Fibroblast of the aortic adventitia (primary cell): ENCODE data around the genes FIBP, CCDC85B, FOSL1 and TSGA10IP.

- CAGE, long polyA plus RNA = no peak
These were observed 7.3 kb downstream of the CFL1 start for GRCh38 chr11:65850673-65851037.

- CAGE, long polyA plus RNA = no peak
These were observed 6.9 kb downstream of the CFL1 start for GRCh38 chr11:65851038-65851580.

DNA sequence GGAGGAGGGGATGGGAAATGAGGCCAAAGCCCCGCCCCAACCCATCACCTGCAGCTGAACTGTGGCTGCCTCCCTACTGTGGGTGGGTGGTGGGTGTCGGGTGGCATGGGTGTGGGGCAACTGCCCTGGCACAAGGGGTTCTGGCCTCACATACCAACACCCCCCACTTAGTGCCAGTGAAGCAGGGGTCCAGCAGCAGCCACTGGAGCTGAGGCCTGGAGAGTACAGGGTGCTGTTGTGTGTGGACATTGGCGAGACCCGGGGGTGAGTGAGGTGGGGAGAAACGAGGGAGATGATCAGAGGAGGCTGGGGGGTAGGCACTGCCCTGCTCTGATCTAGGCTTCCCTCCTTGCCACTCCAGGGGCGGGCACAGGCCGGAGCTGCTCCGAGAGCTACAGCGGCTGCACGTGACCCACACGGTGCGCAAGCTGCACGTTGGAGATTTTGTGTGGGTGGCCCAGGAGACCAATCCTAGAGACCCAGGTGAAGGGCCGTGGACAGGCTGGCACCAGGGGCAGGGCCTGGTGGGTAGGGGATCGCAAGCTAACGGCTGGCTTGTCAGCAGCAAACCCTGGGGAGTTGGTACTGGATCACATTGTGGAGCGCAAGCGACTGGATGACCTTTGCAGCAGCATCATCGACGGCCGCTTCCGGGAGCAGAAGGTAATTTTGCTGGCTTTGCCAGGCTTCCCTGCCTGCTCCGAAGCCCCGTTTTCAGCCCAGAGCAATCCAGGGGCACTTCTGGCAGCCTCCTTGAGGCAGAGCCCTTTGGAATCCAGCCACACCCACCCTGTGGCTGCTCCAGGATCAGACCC is 3.2 kb downstream of the MUS81 start:
- CAGE, long polyA plus RNA = no peak

GRCh38 chr11:65887576-65888843 is at the start of gene FIBP:
TSS of gene FIBP (minus strand) at chr11:65888471.
- CAGE, long polyA plus RNA = no peak

DNA sequence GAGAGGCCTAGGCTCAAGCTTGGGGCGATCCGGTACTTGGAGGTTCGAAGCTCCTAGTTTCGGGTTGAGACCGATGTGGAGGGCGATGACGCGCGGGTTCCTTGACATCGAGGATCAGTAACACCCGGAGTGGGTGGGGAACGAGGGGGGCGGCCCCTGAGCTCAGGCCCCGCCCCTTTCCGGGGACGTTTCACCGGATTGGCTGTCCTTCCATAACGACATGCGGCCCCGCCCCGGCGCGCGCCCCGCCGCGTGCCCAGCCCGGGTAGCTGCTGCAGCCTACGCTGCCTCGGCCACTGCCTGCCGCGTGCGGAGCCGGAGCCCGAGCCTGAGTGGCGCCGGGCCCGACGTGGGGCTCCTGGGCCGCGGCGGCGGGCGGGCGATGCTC is at the start of gene CCDC85B:
Gene CCDC85B (plus strand): TSS at position 295 of the 388 bp plus-strand sequence.
- CAGE, long polyA plus RNA = no peak

- CAGE, long polyA plus RNA = no peak
These were observed at the start of gene FOSL1 for GRCh38 chr11:65900052-65900901. TSS of gene FOSL1 (minus strand) at chr11:65900388.

GRCh38 chr11:65945270-65946025 is at the start of gene TSGA10IP:
TSS of gene TSGA10IP (plus strand) at chr11:65945480.
- CAGE, long polyA plus RNA = no peak

DNA sequence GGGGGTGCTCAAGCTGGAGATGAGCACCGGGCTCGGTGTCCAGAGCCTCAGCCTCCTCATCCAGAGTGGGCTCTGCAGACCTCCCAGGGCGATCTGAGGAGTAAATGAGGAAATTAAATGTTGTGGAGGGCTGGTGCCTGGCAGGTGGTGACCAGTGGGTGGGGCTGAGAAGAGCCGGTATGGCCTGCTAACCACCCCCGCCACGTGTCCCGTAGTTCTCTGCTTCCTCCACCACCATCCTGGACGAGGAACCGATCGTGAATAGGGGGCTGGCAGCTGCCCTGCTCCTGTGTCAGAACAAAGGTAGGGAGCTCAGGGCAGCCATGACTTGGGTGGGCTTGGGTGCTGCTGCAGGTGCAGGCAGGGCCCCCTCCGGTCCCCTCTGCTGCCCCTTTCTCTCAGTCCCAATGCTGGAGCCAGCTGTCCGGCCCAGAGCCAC is 15.3 kb downstream of the SART1 start:
- CAGE, long polyA plus RNA = no peak

GRCh38 chr11:65977238-65977970 is 15.9 kb downstream of the SART1 start:
- CAGE, long polyA plus RNA = no peak

DNA sequence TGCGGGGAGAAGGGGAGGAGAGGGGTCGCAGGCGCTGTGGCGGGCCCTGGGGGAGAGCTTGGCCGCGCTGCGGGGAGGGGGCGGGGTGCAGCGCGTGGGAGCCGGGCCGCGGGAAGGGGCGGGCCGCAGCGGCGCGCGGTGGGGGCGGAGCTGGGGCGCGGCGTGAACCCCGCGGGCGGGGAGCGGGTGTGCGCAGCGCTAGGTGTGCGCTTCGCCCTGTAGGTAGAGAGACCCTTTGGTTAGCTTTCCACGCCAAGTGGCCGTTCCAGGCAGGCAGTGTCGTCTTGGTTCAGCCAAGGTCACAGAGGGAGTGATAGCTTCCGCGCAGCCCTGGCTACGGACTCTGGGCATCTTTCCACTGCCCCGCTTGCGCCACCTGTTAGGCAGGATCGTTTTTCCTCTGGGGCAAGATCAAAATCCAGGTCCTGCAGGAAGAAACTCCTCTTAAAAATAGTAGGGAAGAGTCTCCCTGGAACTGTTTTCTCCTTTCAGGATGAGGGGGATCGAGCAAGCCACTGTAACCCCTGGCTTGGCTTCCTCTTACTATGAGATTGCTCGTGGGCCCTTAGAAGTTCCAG is 404 bp downstream of the BANF1 start:
- CAGE, long polyA plus RNA = no peak

DNA sequence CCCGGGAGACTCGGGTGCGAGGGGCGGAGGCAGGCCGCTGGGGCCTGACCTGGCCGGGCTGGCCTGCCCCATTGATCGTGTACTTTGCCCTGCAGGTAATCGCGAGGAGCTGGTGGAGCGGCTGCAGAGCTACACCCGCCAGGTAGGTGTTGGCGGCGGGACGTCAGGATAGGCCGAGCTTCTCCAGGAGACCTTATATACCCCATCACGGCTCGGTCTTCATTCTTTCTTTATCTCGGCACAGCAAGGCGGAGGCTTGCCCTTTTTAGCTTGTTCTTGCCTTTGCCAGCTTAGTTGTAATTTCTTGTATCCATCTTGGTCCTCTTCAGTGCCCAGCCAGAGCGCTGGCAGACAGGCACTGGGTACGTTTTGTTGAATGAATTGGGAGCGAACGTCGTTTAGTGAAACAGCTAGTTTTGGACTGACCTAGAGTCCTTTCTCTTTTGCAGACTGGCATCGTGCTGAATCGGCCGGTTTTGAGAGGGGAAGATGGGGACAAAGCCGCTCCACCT is 470 bp downstream of the SF3B2 start:
- CAGE, long polyA plus RNA = no peak

DNA sequence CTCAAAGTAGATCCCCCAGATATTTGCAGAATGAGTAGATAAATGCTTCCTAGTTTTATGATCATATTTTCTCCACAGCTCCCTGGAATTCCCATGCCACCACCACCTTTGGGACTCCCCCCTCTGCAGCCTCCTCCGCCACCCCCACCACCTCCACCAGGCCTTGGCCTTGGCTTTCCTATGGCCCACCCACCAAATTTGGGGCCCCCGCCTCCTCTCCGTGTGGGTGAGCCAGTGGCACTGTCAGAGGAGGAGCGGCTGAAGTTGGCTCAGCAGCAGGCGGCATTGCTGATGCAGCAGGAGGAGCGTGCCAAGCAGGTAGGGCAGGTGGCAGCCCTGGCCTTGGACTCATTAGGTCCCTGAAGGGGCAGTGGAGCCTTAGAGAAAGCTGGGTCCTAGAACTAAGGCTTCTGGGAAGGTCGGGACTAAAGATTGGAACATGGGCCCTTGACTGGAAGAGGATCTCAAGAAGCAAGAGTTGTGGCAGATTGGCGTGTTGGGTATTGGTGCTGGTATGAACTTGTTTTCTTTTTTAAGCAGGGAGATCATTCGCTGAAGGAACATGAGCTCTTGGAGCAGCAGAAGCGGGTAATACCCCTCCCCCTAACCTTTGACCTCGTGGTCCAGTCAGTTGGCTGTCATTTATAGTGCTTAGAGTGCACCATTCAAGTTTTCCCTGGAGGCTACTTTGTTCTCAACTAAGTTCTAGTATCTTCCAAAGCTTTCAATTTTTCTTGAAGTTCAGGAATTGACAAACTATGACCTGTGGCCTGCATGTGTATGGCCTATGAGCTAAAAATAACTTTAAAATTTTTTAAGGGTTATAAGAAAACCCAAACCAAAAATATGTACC is 3.1 kb downstream of the SF3B2 start:
- CAGE, long polyA plus RNA = no peak

GRCh38 chr11:66269074-66269948 is 872 bp downstream of the RAB1B start:
- CAGE, long polyA plus RNA = no peak

DNA sequence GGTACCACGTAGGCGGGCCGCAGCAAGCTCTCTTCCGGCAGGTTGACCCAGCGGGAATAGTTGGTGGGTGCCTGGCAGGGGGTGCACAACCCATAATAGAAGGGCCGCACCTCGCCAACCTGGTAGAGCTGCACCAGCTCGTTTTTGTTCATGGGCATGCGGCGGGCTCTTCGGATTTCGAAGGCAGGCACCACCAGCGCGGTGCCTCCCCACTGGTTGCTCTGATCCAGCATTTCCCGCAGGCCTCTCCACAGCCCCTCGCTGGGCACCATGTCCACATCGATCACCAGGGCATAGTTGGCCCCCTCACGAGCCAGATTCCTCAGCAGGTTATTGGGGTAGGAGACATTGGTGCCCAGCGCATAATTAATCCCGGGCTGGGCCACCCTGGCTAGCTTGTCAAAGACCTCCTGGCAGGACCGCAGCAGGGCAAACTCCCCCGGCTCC is 819 bp downstream of the B4GAT1 start:
- CAGE, long polyA plus RNA = no peak

- CAGE, long polyA plus RNA = no peak
These were observed 3.7 kb upstream of the B4GAT1 start for GRCh38 chr11:66351243-66351360.

GRCh38 chr11:66632814-66633417 is 5.6 kb upstream of the RBM4 start:
- CAGE, long polyA plus RNA = no peak

DNA sequence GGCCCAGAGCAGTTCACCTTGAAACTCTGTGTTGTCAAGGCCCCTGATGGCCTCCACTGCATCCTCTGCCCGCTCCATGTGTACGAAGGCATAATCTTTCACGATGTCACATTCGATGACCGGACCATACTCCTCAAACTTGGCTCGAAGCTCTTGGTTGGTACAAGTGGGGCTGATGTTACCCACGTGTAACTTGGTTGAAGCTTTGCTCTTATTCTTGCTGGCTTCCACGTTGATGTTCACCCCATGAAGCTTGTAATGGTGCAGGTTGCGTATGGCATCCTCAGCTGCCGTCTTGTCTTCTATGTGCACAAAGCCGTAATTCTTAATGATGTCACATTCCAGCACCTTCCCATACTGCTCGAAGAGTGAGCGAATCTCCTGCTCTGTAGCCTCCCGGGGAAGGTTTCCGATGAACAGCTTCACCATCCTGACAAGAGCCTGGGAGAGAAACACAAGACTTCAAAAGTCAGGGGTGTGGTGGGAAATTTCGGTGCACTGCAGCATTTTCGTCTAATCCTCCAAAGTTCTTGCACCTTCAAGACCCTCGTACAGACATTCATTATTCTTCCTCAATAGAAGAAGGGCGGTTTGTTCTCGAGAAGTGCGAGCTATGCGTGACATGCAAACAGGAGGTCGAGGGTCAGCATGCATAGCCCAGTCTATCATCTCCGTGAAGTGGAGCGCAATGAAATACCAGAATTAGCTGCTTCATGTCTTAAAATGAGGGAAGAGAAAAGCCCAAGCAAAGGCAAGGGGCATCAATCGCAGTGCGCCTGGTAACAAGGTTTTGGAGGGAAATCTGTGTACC is 831 bp downstream of the RBM4B start:
- CAGE, long polyA plus RNA = no peak

DNA sequence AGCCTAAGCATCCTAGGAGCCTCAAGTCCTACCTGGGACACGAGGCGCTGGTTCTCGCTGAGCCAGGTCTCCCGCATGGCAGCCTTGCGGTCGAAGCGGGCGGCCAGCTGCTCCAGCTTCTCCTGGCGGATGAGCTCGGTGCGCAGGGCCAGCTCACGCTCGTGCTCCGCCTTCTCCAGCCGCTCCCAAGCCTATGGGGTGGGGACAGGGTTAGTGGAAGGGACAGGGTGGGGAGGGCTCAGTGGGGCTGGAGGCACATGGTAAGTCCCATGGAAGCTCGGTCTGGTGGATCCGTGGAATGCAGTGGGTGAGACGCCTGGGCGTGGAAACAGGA is 20.9 kb downstream of the SPTBN2 start:
- CAGE, long polyA plus RNA = no peak

GRCh38 chr11:66718210-66719414 is 10.4 kb downstream of the SPTBN2 start:
- CAGE, long polyA plus RNA = no peak

DNA sequence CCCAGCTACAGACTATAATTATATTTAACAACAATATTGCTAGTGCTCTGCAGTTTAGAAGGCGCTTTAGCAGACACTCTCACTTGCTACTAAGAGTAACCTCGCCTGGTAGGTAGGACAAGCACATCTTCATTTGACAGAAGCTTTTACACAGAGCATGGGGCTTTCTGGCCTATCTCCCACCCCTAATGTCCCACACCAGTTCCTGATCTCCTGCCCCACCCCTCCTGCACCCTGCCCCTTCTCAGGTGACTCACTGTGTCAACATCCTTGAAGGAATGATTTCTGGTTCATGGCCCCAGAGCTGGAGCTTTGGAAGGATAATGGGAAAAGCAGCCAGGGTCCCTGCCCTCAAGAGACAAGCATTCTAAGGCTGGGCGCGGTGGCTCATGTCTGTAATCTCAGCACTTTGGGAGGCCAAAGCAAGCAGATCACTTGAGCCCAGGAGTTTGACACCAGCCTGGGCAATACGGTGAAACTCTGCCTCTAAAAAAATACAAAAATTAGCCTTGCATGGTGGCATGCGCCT is 47.2 kb downstream of the LRFN4 start:
- CAGE, long polyA plus RNA = no peak